Right ventricle myocardium (tissue), 1 donor: ENCODE measurements around the genes BSCL2, WDR74 and CHRM1.

GRCh38 chr11:62707029-62708036 is at the start of gene BSCL2:
Gene BSCL2 (minus strand): TSS chr11:62707424.
- PRO-cap, 2 experiments, result no peak in any of the 2 experiments

DNA sequence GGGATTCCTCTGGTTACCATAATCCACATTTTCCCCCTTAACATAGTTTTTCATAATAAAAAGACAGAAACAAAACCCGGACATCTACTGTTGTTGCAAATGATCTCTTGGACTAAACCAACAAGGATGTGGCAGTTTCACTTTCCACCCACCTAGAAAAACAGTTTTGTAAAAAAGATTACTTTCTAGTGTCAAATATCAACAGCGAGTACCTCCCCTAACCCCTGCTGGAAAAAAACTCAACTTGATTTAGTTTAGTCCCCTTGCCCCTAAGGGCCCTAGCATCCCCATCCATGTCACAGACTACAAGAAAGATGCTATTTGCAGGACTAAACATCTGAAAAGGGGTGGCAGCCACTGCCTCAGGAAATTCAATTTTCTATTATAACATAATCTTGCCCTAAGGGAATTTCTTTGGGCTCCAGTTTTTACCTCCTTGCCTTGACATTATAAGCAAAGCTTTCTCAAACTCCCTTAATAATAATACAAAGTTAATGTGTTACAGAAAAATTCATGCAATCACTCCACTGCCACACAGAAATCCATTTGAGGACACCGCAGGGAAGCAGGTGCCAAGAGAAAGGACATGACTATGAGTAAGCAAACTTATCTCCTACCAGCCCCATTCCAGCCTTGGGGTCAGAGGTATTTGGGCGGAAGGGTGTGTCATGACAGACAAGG is 5.6 kb downstream of the GNG3 start:
- PRO-cap, 2 experiments, result no peak in any of the 2 experiments

- PRO-cap, 2 experiments, result no peak in any of the 2 experiments
These were observed 7.1 kb downstream of the GNG3 start for GRCh38 chr11:62714223-62715391.

DNA sequence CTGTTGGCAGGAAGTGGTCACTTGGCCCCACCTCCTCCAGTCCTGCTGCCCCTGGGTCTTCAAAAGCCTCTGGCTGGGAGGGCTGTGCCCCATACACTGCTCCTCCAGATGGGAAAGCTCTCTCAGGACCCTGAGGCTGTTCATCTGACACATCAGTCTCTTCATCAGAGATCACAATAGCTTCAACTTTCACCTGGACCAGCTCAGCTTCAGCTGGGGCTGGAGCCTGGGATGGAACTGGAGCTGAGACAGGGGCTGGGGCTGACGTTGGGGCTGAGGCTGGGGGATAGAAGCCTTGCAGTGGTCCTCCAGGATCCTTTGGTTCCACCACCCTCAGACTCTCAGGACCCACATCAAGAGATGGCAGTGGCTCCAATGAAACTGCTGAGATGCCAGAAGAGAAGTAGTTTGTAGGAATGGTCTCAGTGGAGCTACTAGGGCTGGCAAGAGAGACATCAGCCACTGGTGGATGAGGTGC is 1.4 kb downstream of the ZBTB3 start:
- PRO-cap, 2 experiments, result no peak in any of the 2 experiments

GRCh38 chr11:62753256-62754011 is 526 bp downstream of the ZBTB3 start:
- PRO-cap, 2 experiments, result peak in 2 of 2 experiments; most common plus-strand start chr11:62753940 (in 2); most common minus-strand start chr11:62753850 (in 2)

DNA sequence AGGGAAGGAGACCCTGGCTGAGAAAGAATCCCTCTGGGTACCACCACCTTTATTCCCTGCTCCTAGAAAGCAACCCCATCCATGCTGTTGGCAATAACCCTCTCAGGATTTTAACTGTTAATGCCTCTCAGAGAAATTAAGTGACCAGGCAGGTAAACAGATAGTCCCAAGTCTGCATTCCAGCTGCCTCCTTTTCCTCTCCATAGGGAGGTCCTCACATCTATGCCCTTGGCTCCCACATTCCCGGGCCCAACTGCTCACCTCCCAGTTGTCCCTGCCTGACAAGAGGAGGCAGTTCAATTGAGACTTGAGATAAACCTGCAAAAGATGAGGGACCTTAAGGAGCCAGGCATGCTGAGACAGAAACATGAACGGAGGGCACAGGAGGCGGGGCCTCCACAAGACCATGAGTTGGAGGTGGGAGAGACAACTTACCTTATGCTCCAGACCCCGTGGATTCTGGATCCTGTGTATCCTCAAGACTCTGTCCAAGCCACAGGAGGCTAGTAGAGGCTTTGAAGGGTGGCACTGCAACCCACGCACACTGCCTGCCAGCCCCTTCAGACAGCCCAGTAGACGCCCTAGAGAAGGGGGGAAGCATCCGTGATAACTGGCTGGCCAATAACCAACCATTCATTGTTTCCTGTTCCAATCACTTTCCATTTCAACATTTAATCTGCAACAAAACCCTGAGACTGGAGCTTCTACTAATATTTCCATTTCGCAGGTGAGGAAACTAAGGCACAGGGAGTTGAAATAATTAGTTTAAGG is 1.7 kb upstream of the STX5 start:
- PRO-cap, 2 experiments, result no peak in any of the 2 experiments

DNA sequence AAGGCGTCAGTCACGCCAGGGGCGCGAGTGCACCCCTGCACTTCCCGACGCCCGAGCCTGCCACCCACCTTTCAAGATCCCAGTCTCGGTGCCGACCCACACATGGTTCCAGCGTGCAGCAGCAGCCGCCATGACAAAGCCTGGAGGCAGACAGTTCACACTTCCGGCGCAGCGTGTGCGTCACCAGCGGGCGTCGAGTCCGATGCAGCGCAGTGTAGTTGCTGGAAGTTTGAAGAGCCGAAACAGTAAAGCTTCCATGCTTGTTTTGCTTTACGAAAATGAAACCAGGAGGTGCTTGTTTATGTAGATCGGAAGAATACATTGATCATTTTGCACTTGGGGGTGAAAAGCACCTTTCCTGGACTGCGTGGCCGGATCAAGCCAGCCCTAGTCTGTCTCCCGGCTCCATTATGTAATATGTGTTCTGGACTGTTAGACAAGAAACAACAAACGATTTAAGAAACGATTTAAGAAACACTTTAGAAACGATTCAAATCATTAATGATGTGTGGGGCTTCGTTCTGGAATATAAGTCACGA is at the start of gene WDR74:
TSS of gene WDR74 (minus strand) at position 152 of the 539 bp plus-strand sequence.
- PRO-cap, 2 experiments, result peak in 2 of 2 experiments; most common plus-strand start position 189 of the sequence (in 2); most common minus-strand start position 152 of the sequence (in 2)

DNA sequence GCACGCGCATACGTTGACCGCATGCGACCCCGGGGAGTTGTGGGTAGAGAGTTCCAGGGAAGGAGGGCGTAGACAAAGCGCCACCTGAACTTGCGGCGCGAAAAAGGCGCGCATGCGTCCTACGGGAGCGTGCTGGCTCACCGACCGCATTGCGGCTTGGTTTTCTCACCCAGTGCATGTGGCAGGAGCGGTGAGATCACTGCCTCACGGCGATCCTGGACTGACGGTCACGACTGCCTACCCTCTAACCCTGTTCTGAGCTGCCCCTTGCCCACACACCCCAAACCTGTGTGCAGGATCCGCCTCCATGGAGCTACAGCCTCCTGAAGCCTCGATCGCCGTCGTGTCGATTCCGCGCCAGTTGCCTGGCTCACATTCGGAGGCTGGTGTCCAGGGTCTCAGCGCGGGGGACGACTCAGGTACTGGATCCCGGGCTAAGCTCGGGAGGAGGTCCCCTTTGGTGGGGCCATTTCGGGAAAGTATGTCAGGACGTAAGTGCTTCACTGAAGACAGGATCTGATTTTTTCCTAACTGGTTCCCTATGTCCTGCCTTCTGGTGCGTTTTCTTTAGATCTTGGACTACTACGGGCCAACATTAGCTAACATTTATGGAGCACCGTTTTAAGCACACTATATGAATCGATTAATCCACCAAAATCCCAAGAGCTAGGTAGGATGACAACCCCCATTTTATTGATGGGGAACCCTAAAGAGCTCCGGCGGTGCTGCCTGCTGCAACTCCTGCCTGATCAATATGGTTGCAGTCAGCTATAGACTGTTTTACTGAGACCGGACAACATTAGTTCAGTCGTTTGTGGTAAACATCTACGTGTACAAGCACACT is 16.8 kb upstream of the WDR74 start:
- PRO-cap, 2 experiments, result peak in 2 of 2 experiments; most common plus-strand start position 199 of the sequence (in 2)

- PRO-cap, 2 experiments, result peak in 2 of 2 experiments; most common plus-strand start chr11:62881421 (in 2); most common minus-strand start chr11:62881569 (in 2)
These were observed 853 bp downstream of the SLC3A2 start for GRCh38 chr11:62881202-62882295.

- PRO-cap, 2 experiments, result no peak in any of the 2 experiments
These were observed 15.2 kb downstream of the CHRM1 start for GRCh38 chr11:62905911-62906475.

- PRO-cap, 2 experiments, result no peak in any of the 2 experiments
These were observed at the start of gene CHRM1 for GRCh38 chr11:62921125-62922457. Gene CHRM1 (minus strand): TSS chr11:62921363.

DNA sequence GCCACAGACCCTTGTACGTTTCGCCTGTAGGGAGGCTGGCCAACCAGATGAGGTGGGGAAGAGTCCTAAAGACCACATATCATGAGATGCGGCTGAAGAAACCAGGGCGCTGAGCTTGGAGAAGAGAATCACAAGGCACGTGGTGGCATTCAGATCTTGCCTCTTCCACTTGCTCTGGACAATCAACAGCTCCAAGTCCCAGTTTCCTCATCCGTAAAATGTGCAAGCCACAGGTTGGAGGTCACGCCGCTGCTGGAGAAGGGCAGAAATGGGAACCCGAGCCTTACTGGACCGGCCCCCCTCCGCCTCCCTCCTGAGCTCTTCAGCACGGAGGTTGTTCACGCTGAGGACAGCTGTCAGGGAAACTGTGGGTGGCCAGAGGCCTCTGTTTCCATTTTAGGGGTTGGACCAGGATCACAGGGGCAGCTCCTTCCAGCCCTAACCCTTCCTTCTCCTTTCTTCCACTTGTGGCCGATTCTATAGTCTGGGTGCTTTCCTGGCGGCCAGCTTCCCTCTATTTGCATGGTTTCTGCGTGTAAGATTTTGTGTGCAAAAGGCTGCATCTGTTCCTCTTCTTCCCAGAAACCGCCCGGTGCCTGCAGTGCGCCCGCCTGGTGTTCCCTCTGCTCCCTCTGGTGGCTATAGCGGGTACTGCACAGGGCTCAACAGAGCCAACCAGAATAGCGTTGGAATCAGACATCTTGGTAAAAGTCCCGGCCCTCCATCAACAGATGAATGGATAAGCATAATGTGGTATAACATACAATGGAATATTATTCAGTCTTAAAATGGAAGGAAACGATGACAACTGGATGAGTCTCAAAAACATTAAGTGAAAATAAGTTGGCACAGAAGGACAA is 8.2 kb upstream of the SLC22A8 start:
- PRO-cap, 2 experiments, result no peak in any of the 2 experiments

- PRO-cap, 2 experiments, result no peak in any of the 2 experiments
These were observed 3.5 kb upstream of the SLC22A25 start for GRCh38 chr11:63246687-63247542.

- PRO-cap, 2 experiments, result no peak in any of the 2 experiments
These were observed 2.1 kb downstream of the PLAAT5 start for GRCh38 chr11:63488754-63489292.

GRCh38 chr11:63489858-63490165 is 1.2 kb downstream of the PLAAT5 start:
- PRO-cap, 2 experiments, result no peak in any of the 2 experiments

GRCh38 chr11:63529159-63529974 is 7.2 kb upstream of the PLAAT4 start:
- PRO-cap, 2 experiments, result no peak in any of the 2 experiments

DNA sequence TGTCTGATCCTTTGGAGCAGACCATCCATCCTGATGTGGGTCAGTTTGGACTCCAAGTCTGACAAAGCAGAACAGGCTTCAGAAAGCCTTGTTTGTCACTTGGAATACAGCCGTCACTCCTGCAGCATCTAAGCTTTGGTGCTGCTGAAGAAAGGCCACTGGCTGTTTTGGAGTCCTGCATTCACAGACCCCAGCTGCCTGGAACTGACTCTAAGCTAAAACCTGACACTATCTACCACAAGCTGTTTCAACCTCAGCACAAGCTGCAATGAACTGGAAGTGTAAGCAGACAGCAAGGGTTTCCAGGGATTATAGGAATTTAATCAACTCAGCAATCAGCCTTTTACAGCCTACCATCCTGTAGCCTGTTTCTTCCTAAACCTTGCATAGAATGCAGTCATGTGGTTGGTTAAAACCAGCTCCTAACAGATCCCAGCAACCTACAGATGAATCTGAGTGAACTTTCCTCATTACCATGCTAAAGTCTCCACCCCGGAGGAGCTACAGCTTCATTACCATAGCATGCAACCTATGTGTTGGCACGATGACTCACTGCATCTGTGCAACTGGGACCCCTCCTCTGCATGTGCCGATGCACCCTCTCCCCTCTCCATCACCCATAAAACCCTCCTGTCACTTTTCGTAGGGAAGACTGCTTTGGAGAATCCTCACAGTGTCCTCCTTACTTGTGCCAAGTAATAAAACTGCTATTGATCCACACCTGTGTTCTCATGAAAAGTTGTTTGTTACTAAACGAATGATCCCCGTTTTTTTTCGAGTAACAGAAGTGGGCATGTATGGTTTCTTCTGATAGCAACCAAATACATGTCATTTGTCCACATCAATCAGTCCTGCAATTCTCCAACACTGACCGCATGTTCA is 3.5 kb upstream of the PLAAT4 start:
- PRO-cap, 2 experiments, result no peak in any of the 2 experiments

- PRO-cap, 2 experiments, result no peak in any of the 2 experiments
These were observed 10.2 kb downstream of the PLAAT2 start for GRCh38 chr11:63552852-63553413.

DNA sequence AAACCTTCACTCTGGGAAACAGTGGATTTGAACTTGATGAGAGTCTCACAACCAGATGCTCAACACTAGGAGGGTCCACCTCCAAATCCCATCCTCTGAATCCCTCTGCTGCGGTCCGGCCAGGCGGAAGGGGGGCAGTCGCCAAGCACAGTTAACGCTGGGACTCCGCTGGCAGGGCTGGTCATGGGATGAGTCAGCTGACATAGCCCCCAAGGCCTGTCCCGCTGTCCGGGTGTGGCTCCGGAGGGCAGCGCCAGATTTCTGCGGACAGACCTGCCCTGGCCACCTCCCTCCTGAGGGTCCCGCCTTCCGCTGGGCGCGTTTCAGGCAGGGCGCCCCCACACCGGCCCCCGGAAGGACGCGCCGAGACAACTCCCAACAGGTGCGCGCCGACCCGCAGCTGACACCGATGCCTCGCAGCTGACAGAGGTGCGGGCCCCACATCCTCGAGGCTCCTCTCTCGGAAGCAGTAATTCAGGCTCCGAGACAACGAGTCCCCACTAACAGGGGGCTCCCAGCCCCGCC is 721 bp downstream of the PLAAT3 start:
- PRO-cap, 2 experiments, result no peak in any of the 2 experiments

DNA sequence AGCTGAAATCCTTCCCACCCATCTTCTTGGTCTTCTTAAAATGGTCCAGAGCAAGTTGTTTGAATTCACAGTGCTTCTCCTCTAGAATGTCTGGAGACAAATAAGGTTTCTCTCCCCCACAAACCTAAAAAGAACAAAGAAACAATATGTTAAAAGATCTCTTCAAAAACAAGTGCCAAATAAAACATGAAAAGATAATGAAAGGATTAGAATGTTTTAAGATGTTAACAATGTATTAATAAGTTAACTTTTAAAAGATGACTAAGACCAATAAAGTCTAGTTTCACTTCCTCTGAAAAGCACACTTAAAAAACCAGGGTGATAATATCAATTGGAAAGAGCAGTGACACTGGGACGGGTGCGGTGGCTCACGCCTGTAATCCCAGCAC is 17.1 kb upstream of the PLAAT3 start:
- PRO-cap, 2 experiments, result no peak in any of the 2 experiments